Osteoblast (primary cell): ENCODE data around the gene ROCK1.

GRCh38 chr18:13273710-13274300, 55.2 kb downstream of the LDLRAD4 start:
- CAGE, long polyA plus RNA = no peak
- RRBS = no CpG with 5 or more reads among the region's 12 CpGs

DNA sequence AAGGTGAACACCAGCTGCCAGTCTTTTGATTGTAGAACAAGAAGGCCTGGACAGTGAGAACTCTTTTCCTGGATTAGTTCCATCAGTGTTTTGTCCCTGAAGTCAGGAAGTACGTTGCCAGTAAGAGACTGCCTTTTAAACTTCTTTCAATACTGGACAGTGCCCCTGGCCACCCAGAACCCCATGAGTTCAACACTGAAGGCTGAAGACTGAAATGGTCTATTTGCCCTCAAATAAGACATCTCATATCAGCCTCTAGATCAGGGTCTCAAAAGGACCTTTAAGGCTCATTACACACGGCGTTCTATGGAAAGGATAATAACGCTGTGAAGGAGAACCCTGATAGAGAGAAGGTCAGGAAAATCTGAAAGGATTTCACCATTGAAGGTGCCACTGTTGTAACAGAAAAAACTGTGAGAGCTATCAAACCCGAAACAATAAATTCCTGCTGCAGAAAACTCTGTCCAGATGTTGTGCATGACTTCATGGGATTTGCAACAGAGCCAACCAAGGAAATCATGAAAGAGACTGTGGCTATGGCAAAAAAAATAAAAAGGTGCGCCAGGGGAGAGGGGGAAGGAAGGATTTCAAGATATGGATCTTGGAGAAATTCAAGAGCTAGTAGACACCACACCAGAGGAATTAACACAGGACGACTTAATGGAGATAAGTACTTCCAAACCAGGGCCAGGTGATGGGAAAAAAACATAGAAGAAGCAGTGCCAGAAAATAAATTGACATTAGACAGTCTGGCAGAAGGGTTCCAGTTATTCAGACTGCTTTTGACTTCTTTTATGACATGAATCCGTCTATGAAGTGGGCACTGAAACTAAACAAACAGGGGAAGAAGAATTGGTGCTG, 87.9 kb downstream of the LDLRAD4 start:
- CAGE, long polyA plus RNA = no peak
- RRBS = no CpG with 5 or more reads among the region's 8 CpGs

- CAGE, long polyA plus RNA = no peak
- RRBS = 67% methylated on average over 1 of the region's 3 CpGs
These were observed 208.9 kb downstream of the LDLRAD4 start for GRCh38 chr18:13427290-13427956.

- CAGE, long polyA plus RNA = no peak
- RRBS = no CpG with 5 or more reads among the region's 17 CpGs
These were observed 159.4 kb downstream of the FAM210A start for GRCh38 chr18:13566756-13567493.

- CAGE, long polyA plus RNA = no peak
- RRBS = 4% methylated on average over 9 of the region's 34 CpGs
These were observed 44.9 kb downstream of the MC5R start for GRCh38 chr18:13868809-13869362.

DNA sequence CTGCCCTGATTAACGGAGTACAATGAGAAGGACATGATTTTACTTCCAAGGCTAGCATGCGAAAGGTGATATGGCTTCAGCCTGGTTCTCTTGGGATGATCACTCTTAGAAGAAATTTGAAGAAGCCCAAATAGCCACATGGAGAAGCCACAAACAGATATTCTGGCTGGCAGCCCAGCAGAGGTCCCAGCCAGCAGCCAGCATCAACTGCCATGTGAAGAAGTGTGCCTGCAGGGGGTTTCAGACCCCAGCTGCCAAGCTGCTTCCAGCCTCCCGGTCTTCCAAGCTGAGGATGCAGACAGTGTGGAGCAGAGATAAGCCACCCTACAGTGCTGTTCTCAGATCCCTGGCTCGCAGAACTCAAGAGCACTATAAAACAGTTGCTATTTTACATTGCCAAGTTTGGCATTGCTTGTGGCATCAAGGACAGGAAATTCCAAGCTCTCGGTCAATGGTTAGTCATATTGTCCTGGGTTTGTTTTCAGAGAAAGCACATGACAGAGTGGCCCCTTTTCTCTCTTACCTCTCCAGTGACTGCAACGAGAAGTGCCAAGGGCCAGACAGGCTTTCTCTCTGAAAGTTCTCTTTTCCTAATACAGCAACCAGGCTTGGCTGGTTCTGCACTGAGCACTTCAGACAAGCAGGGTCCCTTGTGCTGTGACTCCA, 223.6 kb downstream of the ANKRD30B start:
- CAGE, long polyA plus RNA = no peak
- RRBS = no CpG with 5 or more reads among the region's 6 CpGs

DNA sequence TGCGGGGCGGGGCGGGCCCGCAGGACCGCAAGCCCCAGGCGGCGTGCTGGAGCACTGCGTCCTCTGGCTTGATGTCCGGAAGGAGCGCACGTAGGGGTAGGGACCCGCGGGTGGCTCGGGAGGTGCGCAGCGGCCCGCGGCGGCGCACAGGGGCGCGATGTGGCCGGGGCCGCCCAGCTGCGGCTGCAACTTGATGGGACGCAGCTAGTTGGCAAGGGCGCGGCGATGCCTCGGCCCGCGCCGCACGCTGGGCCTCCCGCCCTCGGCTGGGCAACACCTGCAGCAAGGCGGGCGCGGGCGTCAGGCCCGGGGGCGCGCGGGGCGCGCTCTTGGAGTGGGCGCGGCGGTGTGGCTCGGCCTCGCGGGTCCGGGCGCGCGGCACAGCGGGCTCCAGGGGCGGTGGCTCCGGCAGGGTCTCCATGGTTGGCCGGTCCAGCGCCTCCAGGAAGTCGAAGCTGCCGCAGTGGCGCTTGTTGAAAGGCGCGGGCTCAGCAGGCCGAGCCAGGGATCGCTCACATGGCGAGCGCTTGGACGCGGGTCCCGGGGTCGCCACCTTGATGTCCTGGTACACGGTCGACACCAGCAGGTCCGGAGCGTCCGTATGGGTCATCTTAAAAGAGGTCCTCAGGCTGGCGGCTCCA, 251.5 kb downstream of the ANKRD30B start:
- CAGE, long polyA plus RNA = no peak
- RRBS = 18% methylated on average over 7 of the region's 80 CpGs

DNA sequence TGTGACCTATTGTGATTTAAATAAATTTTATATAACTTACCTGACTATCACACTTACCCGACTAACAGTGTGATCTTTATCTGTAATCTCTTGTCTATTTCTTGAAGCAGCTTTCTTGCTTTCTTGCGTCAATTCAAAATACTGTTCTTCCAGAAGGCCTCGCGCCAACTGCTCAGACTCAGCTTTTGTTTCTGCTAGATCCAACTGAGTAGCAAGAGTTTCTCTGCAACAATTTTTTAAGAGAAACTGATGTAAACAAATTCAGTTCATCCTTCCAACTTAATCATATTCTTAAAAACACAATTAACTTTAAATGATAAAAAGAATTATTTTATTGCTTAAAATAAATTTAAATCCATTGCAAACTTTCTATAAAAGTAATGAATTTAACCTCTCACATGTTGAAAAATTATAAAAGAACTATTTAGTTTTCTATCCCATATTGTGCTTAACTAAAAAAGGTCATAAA, 141.3 kb downstream of the ROCK1 start:
- CAGE, long polyA plus RNA = no peak
- RRBS = no CpG with 5 or more reads among the region's 4 CpGs

GRCh38 chr18:21079167-21079733, 32.4 kb downstream of the ROCK1 start:
- CAGE, long polyA plus RNA = no peak
- RRBS = no CpG with 5 or more reads among the region's 6 CpGs

DNA sequence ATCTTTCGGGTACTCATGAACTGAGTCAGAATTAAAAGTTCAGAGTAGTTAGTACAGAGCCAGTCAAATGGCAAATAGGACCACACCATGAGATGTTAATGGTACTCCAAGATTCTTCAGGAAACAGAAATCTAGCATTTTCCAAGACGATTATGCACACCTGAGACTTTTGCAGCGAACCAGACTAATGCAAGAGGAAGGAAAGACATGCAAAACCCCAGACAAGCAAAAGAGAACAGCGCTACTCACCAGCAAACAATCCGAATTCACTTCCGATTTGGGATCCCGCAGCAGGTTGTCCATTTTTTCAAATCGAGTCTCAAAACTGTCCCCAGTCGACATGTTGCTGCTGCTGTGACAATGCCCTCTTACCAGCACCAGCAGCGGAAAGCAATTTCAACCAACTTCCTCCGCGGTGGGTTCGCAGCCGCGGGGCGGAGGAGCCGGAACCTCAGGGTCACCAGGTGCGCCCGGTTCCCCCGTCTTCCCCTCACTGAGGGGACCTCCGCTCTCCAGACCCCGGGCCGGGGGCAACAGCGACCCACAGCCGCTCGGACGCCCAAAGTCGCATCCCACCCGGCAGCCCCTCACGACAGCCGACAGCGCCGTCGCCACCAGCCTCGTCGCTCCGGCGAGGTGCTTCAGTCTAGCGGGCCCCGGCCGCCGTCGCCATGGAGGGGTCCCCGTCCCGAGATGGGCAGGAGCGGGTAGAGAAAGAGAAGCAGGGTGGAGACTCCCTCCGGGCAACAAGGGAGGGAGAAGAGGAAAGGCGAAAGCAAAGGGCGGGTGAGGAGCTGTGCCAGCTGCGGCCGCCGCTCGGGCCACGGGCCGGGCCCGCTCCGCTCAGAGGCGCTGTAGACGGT, 813 bp downstream of the ROCK1 start:
- CAGE, long polyA plus RNA = no peak
- RRBS = 2% methylated on average over 37 of the region's 59 CpGs

GRCh38 chr18:21111432-21111899, at the start of gene ROCK1:
ROCK1 (minus strand) TSS chr18:21111813.
- CAGE, long polyA plus RNA = no peak
- RRBS = 1% methylated on average over 38 of the region's 51 CpGs

- CAGE, long polyA plus RNA = no peak
- RRBS = 4% methylated on average over 7 of the region's 52 CpGs
These were observed 623 bp upstream of the GREB1L start for GRCh38 chr18:21241234-21241984.

- CAGE, long polyA plus RNA = no peak
- RRBS = no CpG with 5 or more reads among the region's 9 CpGs
These were observed 147.0 kb downstream of the ESCO1 start for GRCh38 chr18:21453362-21453995.

GRCh38 chr18:21573985-21574540, 26.4 kb downstream of the ESCO1 start:
- CAGE, long polyA plus RNA = no peak
- RRBS = no CpG with 5 or more reads among the region's 9 CpGs

GRCh38 chr18:21598699-21599406, 1.7 kb downstream of the ESCO1 start:
- CAGE, long polyA plus RNA = no peak
- RRBS = no CpG with 5 or more reads among the region's 15 CpGs

DNA sequence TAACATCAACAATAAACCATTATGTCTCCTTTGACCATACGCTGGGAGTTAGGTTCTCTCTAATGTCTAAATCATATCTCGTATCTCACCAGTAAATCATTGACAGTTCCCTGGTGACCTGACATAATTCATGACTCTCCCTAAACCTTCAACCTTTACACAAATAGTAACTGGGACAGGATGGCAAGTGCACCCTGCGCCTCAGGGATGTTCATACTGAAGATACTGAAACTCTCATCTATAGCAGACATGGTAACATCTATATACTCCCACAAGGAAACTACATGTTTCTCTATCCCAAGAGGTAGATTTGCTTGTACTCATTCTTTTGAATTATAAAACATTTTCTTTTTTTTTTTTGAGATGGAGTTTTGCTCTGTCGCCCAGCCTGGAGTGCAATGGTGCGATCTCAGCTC, 6.7 kb downstream of the ABHD3 start:
- CAGE, long polyA plus RNA = no peak
- RRBS = no CpG with 5 or more reads among the region's 5 CpGs

GRCh38 chr18:21765406-21766153, 25.0 kb downstream of the MIB1 start:
- CAGE, long polyA plus RNA = no peak
- RRBS = no CpG with 5 or more reads among the region's 9 CpGs

GRCh38 chr18:21797884-21798586, 57.4 kb downstream of the MIB1 start:
- CAGE, long polyA plus RNA = no peak
- RRBS = no CpG with 5 or more reads among the region's 1 CpG

GRCh38 chr18:21799614-21800396, 59.2 kb downstream of the MIB1 start:
- CAGE, long polyA plus RNA = no peak
- RRBS = no CpG with 5 or more reads among the region's 1 CpG

DNA sequence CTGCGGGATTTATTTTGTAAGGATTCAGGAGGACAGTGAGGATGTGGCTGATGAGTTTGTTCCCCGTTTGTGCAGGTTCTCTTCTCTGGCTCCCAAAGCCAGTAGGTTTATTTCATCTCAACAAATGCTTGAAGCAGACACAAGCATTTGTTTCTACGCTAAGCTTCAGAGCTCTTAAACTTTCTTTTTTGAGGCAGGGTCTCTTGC, 161.6 kb downstream of the MIB1 start:
- CAGE, long polyA plus RNA = no peak
- RRBS = no CpG with 5 or more reads among the region's 3 CpGs